Occipital lobe (tissue), 2 donors: ENCODE data around the genes CALD1 and STRA8.

DNA sequence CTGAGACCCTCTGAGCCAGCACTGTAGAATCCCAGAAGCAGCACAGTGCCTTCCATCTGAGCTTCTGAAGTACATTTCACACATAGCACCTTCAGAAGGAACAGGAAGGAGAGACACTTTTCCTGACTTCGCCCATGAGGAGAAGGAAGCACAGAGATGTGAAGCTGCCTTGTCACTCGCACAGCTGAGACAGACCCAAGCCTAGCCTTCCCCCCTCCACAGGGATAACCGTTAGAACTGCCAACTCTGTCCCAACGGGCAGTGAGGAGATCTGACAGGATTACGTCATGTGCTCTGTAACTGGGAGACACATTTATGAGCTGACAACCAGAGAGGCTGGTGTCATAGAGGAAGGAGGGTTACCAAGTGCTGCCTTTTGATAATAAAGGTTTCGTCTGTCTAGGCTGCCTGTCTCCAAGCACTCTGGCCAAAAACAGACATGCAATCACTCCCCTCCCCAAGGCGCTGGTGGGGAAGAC lies 166.0 kb downstream of the PLXNA4 start:
- RAMPAGE, long total RNA = no peak

DNA sequence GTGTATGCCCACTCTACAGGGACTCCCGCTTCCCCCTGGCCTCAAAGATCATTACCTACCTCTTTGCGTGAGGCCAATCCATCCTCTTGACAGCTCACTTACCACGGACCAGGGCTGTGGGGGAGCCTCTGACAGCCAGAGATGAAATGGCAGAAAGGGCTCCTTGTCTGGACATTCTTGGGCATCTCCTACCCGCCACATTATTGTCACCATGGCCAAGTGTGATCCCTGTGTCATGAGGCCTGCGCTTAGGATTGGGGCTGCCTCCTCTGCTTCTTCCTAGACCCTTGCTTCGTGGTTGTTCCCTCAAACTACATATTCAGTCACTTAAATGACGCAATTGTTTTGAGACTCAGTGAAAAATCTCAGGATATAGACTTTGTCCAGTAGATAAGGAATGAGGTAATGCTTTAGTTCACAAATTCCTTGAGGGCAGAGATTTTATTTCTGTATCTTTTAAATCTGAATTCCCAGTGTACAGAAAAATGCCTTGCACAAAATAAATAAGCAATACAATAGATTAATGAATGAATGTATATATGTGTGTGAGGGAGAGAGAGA lies 159.1 kb downstream of the PLXNA4 start:
- RAMPAGE, long total RNA = no peak

DNA sequence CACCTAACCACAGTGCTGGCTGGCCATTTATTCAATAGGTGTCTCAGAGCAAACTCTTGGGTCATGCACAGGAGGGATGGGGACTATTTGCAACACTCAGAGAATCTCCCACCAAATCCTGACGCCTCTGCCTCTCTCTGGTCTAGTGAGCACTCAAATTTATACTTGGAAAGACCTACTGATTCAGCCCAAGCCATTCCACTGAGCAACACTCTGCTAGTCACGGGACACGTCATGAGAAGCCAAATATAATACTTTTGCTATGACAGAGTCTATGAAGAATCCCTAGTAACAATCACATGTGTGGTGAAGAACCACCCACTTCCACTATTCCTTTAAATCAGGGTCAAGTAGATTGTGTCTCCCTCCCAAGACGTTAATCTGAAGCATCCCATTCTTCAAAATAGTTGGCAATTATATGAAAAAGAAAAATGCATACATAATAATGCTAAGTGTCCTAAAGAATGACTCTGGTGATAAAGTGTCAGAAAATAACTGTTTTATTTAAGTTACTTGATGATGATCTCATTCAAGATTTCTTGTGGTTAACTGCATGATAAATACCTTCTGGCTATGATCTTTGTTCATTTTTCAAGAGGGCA lies 28.5 kb downstream of the CHCHD3 start:
- RAMPAGE, long total RNA = no peak

- RAMPAGE, long total RNA = no peak
These were observed 54.8 kb downstream of the EXOC4 start for GRCh38 chr7:133307577-133308110.

GRCh38 chr7:133424047-133424584 lies 171.2 kb downstream of the EXOC4 start:
- RAMPAGE, long total RNA = no peak

GRCh38 chr7:133501844-133502213 lies 249.0 kb downstream of the EXOC4 start:
- RAMPAGE, long total RNA = no peak

GRCh38 chr7:134064434-134065293 lies 62.5 kb upstream of the LRGUK start:
- RAMPAGE, long total RNA = no peak

- RAMPAGE, long total RNA = no peak
These were observed 4.6 kb downstream of the AKR1B1 start for GRCh38 chr7:134454090-134454830.

GRCh38 chr7:134515824-134516284 lies 11.5 kb upstream of the AKR1B10 start:
- RAMPAGE, long total RNA = no peak

DNA sequence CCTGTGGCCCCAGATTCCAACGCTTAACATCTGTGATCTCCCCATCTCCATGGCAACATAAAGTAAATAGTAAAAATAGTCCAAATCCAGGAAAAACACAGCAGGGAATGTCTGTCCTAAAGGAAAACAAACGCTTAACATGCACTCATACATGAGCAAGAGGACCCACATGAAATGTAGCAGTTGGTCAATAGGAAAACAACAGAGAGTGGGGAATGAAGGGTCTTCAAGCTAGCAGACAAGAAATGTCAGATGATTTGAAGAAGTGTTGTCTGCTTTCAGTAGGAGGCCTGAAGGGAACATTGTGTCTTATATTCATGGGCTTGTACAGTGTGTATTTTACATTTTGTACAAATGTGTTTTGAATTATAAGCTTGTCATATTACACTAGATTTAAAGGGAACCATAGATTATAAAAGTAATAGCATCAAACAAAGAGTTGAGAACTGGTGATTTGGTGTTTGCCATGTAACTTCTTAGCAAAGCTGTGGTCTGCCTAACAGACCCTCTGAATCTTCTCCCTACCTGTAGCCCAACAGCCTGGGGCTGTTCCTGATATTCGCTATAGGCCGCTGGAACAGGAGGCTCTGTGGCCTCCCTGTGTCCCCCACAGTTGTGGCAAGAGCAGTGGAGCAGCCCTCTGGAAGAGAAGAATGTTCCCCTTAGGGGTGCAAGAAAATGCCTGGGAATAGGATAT lies 58.7 kb upstream of the CALD1 start:
- RAMPAGE, long total RNA = no peak

DNA sequence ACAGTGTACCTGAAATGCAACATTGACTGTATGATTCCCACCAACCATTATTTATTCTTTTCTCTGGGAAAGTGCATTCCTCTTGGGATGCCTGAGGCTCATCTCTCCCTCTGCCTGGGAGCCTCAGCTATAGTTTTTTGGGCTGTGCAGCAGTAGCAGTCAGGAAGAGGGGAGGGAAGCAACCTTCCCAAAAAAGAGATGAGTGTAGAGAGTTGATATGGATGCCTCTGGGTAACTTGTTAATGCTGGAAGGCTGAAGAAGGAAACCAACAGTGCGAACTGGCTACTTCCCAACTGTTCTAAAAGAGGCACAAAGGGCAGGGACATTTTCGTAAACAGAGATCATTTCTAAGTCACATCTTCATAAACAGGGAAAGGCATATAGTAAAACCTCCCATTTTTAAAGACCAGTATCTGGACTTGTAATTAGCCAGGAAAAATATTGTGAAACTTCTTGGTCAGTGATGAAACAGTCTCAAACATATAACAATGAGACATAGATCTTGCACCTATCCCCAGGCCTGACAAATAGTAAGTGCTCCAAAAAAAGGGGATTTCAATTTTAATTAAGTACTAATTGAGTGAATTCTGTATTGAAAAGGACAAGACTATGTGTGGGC lies 1.3 kb upstream of the CALD1 start:
- RAMPAGE, long total RNA = no peak

DNA sequence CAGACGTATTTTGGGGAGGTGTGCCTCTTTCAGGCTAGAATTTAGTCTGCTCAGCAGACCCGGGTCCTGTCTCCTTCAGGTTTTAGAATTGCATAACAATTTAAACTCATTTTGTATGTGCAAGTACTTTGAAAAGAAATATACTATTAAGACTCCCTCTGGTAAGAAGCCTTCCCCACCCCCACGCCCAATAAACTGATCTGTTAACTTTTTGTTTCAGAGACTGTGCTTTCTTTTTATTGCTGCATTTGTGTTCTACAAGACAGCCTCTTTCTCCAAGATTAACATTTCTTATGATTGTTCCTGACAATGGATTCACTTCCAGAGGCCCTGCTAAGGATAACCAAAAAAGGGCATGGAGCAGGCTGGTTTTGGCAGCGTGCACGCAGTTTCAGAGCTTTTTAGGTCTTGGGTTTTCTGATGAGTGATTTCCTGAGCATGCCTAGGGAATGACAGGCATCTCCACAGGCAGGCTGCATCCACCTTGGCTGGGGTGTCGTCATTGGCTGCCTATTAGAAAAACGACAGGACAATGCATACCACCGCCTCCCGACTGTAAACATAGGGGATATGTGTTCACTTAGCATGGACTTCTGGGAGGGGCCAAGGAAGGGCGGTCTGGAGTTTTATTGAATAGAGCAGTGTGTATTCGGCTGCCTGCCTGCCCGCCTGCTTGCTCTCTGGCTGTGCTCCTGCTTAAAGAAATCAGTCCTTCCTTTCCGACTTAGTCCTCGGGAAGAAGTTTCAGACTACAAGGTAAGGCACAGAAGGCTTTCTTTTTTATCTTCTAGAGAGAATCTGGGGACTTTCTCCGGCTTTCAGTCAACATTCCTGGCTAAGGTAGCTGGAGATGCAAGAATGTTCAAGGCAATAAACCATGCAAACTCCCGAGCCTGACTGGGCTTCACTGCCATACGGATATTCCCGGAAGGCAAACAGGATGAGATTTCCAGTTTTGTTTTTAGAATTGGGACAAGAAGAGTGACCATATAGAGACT lies at the start of gene CALD1:
Gene CALD1, plus strand, starts transcription at position 641 of the 998 bp plus-strand sequence.
- RAMPAGE, long total RNA = start-site peak on the plus strand centred at position 653 of the sequence, 24 bp wide, 154 and 95 reads in 2 replicates

DNA sequence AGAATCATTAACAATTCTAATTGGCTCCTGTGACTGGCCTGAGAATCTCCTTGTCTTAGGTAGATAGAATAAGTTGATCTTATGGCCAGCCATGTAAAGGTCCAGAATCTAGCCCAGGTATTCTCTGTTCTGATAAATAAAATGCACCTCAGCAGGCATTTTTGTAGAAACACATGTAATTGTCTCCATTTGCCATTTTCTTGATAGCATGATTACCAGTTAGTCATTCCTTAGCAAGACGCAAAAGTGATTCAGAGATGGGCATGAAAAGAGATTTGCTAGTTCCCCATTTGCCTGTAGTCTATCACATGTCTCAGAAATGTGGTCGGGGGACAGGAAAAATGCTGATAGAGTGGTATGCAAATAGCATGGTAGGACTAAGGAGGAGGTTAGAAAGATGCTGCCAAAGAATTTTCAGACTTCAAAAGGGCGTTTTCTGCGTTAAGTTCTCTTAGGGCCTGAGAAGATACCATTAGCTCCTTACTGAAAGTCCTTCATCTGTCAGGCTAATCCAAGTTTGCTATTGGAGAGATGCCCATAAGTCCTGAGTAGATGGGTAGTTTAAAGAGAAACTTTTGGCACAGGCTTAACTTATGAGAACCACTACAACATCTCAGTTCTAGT lies 2.6 kb downstream of the CALD1 start:
- RAMPAGE, long total RNA = no peak

- RAMPAGE, long total RNA = no peak
These were observed 6.5 kb downstream of the CALD1 start for GRCh38 chr7:134785898-134786359.

- RAMPAGE, long total RNA = no peak
These were observed 87.2 kb downstream of the CALD1 start for GRCh38 chr7:134866439-134867143.

- RAMPAGE, long total RNA = no peak
These were observed 19.5 kb upstream of the AGBL3 start for GRCh38 chr7:134966691-134967323.

- RAMPAGE, long total RNA = no peak
These were observed 16.2 kb upstream of the AGBL3 start for GRCh38 chr7:134969902-134970765.

GRCh38 chr7:134994951-134996125 lies 9.0 kb downstream of the AGBL3 start:
- RAMPAGE, long total RNA = no peak

GRCh38 chr7:135178935-135179907 lies 8.7 kb upstream of the CYREN start:
- RAMPAGE, long total RNA = no peak

- RAMPAGE, long total RNA = no peak
These were observed at the start of gene STRA8 for GRCh38 chr7:135233723-135233974. STRA8 (plus strand) TSS chr7:135233838.